HT1080 (cell line): ENCODE results near the genes CELF3, MRPL9, RPTN, LCE2B, LCE4A, LCE7A, SPRR4, SPRR2G and S100A8.

RAMPAGE:
- cytosol, long total RNA = no peak
- long total RNA = no peak
- nucleus, long total RNA = no peak
Measured at GRCh38 chr1:151529067-151529804, 10.9 kb upstream of the TUFT1 start.

GRCh38 chr1:151574877-151575476 is 34.9 kb downstream of the TUFT1 start:
RAMPAGE:
- cytosol, long total RNA = no peak
- long total RNA = no peak
- nucleus, long total RNA = no peak

DNA sequence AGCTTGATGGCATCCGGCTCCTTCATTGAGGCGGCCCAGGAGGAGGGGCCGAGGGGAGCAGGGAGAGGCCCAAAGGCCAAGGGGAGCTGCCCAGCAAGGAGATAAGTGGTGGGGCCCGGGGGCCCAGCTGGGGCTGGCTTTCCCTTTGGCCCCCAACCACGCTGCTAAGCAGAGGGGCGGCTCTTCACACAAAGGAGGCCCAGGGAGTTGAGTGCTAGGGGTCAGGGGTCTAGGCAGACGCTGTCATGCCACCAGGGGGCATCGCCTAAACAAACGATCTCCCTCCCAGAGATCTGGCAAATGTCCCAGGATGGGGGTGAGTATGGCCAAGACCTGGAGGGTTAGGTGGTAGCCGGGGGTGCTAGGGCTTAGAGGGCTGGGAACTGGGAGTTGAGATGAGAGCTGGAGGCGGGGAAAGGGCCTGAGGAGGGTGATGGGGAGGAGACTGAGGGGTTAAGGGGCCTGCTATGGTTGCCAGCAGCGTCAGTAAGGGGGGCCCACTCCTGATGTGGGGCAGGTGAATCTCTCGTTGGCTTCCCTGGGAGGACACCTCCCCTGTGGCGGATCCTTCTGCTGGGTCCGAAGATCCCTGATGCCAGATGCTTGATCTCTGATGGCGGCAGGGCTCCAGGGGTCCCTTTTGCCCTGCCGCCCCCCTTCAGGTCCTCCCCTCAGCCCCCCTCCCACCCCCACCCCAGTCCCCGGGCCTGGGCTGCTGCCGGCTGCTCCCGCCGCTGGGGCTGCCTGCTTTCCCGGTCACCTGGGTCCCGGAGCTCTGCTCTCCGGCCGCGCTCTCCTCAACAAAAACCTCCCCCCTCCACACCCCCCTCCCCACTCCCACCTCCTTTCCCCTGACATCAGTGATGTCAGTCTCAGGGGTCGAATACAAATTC is at the start of gene CELF3:
Gene CELF3, minus strand, starts transcription at position 809 of the 893 bp plus-strand sequence.
RAMPAGE:
- cytosol, long total RNA = no peak
- long total RNA = no peak
- nucleus, long total RNA = no peak

DNA sequence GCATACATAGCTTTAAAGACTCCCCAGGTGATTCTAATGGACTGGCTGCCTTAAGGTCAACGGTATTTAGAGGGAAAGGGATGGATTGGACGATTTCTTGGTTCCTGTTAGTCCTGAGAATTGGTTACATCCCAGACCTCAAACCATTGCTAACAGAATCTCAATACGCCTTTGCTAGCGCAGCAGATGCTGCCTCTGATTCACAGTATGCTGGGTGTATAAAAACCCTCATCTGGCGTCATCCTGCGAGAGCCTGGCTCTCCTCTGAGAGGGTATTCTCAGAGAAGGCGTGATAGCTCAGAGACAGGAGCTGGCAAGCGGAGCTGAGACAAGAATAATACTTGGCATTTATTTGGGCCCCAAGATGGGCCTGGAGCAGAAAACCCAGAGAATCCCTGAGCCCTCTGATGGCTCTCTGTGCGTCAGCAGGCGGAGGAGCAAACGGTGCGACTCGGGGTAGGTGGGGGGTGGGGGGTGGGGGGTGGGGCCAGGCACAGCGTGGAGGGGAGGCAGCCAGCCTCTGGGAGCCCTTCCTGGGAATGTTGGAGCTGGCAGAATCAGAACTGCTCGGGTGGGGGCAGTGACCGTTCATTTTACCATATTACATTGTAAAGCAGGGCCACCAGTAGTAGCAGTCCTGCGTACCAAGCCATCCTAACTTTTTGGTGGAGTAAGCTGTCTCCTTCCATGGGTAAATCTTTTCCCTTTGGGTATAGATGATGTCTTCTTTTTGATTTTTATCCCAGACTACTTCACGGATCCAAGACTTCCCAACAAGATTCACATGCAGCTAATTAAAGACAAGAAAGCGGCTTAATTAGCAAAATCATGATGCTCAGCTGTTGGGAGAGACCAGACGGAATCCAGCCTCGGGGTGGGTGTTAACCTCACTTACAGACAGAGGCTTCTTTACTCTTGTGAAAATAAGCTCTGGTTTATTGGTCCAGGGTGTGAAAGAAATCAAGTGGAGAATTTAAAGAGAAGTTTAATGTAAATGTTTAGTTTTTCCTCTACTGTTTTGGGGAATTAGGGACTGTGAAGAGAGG is 7.0 kb downstream of the RIIAD1 start:
RAMPAGE:
- cytosol, long total RNA = no peak
- long total RNA = no peak
- nucleus, long total RNA = no peak

RAMPAGE:
- cytosol, long total RNA = no peak
- long total RNA = no peak
- nucleus, long total RNA = no peak
Measured at GRCh38 chr1:151739711-151740440, 18.6 kb downstream of the RIIAD1 start.

DNA sequence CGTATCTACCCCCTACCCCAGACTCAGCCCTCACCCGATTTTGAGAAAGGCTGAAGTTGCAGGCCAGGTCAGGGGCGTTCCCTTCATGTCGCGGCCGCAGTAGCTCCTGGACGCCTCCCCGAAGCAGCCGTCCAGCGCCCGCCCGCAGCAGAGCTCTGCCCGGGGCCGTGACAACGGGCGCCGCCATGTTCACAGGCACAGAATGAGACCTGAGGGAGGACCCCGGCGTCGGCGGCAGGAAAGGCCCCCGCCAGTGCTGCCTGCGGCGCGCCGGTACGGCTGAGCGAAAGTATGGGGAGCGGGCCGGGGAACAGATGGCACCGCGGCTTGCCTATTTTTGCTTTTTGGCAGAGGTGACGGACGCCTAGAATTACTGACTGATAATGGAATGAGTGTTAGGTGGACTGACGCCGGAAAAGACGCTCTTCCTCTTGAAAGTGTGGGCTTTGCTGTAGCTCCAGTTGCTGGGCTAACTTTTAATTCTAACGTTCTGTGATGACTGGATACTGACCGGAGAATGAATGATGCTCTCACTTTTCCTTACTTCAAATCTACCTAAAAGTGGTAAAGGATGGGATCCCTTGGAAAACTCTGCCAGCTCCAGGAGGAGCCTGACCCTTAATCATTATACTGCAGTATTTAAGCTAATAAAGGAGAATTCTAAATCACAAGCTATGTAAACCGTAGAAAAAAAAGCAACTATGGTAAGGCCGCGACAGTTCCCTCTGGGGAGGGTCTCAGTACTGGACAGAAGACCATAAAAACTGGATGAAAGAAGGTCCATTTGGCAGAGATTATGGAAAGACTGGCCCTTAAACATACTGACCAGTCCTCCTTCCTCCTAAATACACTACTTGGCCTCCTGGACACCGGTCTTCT is at the start of gene MRPL9:
Gene MRPL9, minus strand, starts transcription at position 204 of the 879 bp plus-strand sequence.
RAMPAGE:
- cytosol, long total RNA = start-site peak on the minus strand centred at position 200 of the sequence, 15 bp wide, 119 and 608 reads in 2 replicates
- long total RNA = start-site peak on the minus strand centred at position 194 of the sequence, 8 bp wide, 136 reads
- nucleus, long total RNA = start-site peak on the minus strand centred at position 209 of the sequence, 37 bp wide, 80 and 68 reads in 2 replicates

DNA sequence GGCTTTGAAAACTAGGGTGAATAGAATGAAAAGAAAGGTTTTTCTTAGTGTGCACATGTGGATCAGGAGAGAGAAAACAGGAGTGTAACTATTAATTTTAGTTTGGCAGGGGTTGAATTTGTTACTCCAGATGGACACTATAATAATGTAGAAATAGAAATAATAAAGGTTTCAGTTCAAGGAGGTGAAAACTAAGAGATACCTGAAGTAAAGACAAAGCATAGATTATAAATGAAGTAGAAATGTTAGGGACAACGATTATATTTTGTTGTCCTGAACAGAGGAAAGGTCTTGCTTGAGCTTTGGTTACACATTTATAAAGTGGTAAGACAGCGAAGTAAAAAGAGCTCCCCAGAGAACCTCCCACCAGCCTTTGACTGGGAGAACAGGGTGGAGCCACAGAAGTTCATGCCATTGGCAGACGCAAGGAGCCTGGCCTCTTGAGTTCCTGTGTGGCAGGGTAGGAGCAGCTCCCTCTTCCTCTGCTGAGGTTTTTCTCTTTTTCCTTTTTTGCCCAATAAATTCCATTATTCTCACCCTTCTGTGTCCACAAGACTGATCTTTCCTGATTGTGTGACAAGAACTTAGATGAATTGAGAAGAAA is 4.4 kb downstream of the THEM4 start:
RAMPAGE:
- cytosol, long total RNA = no peak
- long total RNA = no peak
- nucleus, long total RNA = no peak

DNA sequence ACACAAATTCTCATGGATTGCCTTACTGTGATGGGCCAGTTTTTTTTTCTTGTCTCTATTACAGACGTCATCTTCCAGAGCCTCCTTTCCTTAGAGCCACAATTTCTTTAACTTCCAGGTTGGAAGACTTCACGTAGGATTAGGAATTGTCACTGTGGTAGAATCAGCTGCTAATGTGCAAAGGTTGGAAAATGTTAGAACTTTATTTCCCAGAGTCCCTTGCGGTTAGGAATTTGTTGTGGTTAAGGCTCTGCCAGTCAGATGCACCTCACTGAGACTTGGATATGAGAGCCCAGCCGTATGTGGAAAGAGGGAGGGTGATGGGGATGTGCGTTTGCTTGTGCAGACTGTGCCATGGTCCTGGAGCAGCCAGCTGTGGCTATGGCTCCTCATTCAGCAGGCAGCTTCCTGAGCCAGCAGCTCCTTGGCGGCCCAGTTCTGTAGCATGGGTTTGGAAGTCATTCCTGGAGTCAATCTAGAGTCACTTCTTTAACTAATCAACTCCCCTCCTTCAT is 12.5 kb downstream of the S100A10 start:
RAMPAGE:
- cytosol, long total RNA = no peak
- long total RNA = no peak
- nucleus, long total RNA = no peak

GRCh38 chr1:151992931-151993583 is 602 bp downstream of the S100A10 start:
RAMPAGE:
- cytosol, long total RNA = no peak
- long total RNA = no peak
- nucleus, long total RNA = no peak

GRCh38 chr1:152110925-152111367 is 4.3 kb downstream of the TCHH start:
RAMPAGE:
- cytosol, long total RNA = no peak
- long total RNA = no peak
- nucleus, long total RNA = no peak

GRCh38 chr1:152159050-152159359 is at the start of gene RPTN:
RPTN (minus strand) TSS chr1:152159228.
RAMPAGE:
- cytosol, long total RNA = no peak
- long total RNA = no peak
- nucleus, long total RNA = no peak

DNA sequence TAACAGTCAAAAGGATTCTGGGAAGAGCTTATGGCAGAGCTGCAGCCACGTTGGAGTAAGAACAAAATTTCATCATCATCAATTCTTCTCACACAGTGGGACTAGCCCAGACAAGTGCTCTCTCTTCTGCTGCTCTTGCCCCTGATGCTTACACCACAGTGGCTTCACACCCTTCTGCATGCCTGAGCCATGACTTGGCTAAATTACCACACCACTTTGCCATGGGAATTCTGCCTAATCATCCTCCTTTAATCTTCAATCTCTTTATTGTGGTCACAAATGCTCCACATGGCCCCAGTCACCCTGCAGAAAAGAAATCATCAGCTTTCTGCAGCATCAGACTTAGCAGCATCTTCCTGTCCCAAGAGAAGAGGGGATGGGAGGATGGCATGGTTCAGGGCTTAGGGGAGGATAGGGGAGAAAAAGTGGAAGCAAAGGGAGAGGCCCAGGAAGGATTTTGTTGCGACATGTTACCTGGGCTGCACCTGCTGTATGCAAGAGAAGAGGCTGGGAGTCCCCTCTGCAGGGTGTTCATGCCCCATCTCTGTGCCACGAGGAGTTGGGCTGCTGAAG is 8.9 kb upstream of the RPTN start:
RAMPAGE:
- cytosol, long total RNA = no peak
- long total RNA = no peak
- nucleus, long total RNA = no peak

DNA sequence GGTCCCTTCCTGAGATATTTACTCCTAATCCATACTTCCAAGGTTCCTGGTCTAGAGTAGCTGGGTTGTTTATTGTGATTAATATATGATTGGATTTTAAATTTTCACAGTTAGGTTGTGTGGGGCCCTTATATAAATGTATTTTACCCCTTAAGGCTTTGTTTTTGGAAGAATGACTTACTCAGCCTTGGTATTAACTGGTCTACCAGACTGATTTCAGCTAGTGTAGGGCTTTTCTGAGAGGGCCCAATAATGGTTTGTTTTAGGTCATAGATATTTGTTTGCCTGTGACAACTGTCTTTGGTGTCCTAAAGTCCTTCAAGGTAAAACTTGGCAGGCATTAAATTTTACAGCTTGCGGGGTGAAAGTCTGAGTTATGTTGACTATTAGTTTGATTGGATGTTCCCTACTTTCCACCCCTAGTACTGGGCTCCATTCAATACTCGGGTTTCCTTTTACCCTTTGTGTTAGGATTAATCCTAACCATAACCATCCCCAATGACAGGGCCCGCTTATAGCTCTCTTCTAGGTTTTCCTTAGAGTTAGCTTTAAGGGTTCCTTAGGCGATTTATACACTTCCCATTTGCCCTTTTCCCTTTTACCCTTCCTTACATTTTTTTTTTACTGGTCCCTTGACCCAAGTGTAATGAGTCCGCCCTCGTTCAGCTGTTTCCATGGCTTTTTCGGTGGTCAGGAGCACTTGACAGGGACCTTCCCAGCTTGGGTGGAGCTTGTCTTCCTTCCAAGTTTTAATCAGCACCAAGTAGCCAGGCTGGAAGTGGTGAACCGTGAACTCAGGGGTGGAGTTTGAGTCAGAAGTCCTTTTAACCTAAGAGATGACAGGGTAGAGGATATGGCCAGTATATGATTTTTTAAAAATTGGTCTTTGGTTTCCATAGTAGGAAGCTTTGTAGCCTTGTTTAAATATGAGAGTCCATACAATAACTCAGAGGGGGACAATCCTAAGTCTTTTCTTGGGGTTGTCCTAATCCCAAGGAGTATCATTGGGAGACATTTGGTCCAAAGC is 28.6 kb upstream of the LCE5A start:
RAMPAGE:
- cytosol, long total RNA = no peak
- long total RNA = no peak
- nucleus, long total RNA = no peak

DNA sequence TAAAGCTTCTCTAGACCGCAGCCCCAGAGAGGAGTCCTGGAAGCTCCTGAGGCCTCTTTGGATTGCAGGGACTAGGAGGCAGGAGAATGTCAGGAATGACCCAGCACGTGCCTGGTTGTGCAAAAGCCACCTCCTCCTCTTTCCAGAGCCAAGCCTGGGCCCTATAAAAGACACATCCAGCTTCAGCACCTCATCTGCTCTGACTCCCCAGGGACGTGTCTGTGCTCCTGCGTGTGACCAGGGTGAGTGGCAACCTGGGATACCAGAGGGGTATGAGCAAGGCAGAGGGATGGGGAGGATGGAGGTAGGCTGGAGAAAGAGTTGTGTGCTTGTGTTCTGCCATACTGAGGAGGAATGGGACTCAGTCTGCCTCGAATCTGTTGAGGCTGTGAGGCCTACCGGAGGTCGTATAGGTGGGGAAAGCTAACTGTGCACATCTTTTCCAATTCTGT is at the start of gene LCE2B:
Gene LCE2B, plus strand, starts transcription at position 209 of the 452 bp plus-strand sequence.
RAMPAGE:
- cytosol, long total RNA = no peak
- long total RNA = no peak
- nucleus, long total RNA = no peak

DNA sequence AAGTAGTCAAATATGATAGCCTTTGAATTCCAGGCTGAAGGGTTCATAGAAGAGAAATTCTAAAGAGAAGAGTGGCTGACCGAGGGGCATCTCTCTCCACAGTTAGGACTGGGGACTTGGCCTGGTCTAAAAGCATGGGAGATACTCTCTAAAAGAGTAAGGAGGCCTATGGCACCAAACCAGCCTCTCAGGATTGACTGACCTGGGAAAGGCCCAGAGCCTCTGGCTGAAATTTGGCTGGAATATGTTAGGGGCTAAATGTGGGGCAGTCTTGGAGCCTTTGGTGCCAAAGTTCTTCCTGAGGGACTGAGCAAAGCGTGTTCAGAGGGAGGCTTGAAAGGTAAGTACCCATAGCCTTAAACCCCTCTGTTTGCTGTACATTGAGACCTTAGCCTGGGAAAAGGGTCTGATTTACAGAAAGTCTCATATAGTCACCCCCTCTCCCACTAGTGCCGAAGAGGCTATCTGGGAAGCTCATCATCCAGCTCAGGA is at the start of gene LCE4A:
Gene LCE4A, plus strand, starts transcription at position 451 of the 492 bp plus-strand sequence.
RAMPAGE:
- cytosol, long total RNA = no peak
- long total RNA = no peak
- nucleus, long total RNA = no peak

RAMPAGE:
- cytosol, long total RNA = no peak
- long total RNA = no peak
- nucleus, long total RNA = no peak
Measured at GRCh38 chr1:152765238-152765467, 7.3 kb downstream of the KPRP start.

RAMPAGE:
- cytosol, long total RNA = no peak
- long total RNA = no peak
- nucleus, long total RNA = no peak
Measured at GRCh38 chr1:152859828-152860183, at the start of gene LCE7A. LCE7A (plus strand) TSS chr1:152859996.

RAMPAGE:
- cytosol, long total RNA = no peak
- long total RNA = no peak
- nucleus, long total RNA = no peak
Measured at GRCh38 chr1:152970509-152970841, at the start of gene SPRR4. SPRR4 (plus strand) TSS chr1:152970648.

DNA sequence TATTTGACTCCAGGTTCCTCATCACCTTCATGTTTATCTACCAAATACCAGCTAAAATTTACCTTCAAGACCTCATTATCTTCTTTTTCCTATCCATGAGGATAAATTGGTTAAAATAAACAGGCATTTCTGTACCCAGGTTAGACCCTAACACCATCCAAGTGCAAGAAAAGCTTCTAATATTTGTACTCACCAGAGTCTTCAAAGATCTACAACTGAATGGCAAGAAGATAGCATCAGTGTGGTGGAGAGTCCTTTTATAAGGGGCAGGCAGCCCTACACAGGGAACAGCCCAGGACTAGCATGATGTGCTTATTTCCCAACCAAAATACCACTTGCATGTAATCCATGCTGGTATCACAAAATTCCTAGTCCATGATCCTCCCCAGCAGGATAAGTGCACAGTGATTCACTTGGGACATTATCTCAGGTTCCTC is at the start of gene SPRR2G:
Gene SPRR2G, minus strand, starts transcription at position 232 of the 437 bp plus-strand sequence.
RAMPAGE:
- cytosol, long total RNA = no peak
- long total RNA = no peak
- nucleus, long total RNA = no peak

DNA sequence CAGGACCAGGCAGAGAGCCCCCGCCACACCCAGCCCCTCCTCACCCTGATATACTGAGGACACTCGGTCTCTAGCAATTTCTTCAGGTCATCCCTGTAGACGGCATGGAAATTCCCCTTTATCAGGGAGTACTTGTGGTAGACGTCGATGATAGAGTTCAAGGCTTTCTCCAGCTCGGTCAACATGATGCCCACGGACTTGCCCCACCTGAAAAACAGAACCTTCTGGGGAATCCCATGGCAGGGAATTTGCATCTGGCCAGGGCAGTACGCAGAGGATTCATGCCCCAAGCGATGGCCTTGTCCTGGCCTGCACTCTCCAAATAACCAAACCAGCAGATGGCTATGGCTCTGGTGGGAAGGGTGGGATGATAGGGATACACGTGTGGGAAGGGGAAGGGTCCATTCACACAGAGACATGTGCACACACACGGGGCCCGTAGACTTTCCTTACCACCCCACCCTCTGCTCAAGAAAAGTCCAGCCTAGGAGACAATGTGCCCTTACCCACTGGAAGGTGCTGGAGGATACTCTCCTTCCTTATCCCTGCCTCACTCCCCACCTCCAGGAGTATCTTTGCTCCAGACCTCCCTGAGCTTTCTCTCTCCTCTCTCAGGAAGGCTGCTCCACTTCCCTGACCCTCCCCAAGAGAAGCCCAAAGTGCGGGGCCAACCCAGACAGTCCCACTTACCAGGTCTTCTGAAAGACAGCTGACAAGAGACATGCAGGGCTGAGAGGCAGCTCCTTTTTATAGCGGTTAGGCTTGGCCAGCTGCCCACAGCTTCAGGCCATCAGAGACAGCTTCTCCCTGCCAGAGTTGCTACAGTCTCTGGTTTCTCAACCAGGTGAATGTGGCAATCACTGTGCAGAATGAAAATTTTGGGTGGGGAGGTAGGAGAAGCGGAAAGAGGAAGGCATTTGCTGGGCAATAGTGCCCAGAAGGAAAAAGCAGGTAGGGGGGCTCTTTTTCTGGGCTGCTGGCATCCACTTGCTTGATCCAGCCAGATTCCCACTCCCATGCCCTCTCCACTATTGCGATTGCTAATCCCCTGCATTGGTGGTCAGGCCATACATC is at the start of gene S100A8:
Gene S100A8, minus strand, starts transcription at position 723 of the 1,074 bp plus-strand sequence.
RAMPAGE:
- cytosol, long total RNA = no peak
- long total RNA = no peak
- nucleus, long total RNA = no peak